Myometrial cell (primary cell): ENCODE data around the genes HTR3D and EIF4G1.

DNA sequence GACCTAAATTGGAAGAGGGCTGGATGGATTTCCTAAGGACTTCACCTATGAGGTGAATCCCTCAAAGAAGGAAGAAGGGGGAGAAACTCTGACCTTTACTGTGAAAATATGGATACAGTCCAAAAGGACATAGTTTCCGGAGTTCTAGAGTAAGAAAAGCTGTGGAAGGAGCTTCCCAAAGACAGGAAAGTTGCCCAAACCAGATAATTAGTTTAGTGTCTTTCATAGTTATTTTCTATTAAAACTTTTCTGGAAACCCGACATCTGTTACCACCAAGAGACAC is 6.8 kb downstream of the SOX2 start:
- RAMPAGE, long total RNA: no peak

GRCh38 chr3:181719974-181720930 is 8.5 kb downstream of the SOX2 start:
- RAMPAGE, long total RNA: no peak

- RAMPAGE, long total RNA: no peak
Measured at GRCh38 chr3:182814277-182814897, 21.1 kb downstream of the ATP11B start.

DNA sequence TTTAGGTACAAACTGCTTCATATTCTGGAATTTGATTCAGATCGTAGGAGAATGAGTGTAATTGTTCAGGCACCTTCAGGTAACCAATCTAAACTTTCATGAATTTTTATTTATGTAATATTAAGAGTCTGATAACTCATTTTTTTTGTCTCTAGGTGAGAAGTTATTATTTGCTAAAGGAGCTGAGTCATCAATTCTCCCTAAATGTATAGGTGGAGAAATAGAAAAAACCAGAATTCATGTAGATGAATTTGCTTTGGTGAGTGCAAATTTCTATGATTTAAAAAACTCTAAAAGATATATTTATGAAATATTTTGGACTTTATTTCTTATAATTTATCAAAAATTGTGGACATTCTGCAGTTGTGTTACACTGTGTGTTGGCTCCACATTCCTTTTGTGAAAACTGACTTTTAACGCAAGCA is 75.8 kb downstream of the ATP11B start:
- RAMPAGE, long total RNA: no peak

GRCh38 chr3:183115946-183116665 is 16.8 kb upstream of the MCCC1 start:
- RAMPAGE, long total RNA: no peak

DNA sequence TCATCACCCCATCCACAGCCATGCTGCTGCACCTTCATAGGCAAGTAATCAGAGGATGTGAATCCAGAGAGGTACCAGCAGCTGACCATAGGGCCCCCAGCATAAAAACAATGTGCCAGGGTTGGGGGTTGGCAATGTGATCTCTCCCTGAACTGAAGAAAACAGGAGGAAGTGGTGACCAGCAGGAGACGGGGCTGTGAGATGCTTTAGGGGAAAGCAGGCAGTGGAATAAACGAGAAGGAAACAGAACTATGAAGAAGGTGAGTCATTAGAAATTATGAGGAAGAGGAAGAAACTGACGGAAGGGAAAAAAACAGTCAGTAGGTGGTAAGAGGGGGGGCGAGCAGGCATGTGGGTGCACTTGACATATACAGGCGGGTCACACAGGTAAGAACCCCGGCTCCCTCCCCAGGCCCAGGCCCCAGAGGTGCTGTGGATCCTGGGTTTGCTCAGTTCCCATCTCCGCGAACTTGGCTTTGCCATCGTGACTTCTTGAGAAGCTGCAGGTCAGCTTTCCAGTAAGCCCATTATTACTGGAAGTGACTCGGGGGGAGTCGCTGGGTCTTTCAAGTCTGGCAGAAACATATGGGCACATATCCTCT is 42.1 kb upstream of the B3GNT5 start:
- RAMPAGE, long total RNA: no peak

- RAMPAGE, long total RNA: no peak
Measured at GRCh38 chr3:183211471-183211848, 41.6 kb upstream of the B3GNT5 start.

GRCh38 chr3:183258466-183259151 is 5.6 kb downstream of the B3GNT5 start:
- RAMPAGE, long total RNA: no peak

DNA sequence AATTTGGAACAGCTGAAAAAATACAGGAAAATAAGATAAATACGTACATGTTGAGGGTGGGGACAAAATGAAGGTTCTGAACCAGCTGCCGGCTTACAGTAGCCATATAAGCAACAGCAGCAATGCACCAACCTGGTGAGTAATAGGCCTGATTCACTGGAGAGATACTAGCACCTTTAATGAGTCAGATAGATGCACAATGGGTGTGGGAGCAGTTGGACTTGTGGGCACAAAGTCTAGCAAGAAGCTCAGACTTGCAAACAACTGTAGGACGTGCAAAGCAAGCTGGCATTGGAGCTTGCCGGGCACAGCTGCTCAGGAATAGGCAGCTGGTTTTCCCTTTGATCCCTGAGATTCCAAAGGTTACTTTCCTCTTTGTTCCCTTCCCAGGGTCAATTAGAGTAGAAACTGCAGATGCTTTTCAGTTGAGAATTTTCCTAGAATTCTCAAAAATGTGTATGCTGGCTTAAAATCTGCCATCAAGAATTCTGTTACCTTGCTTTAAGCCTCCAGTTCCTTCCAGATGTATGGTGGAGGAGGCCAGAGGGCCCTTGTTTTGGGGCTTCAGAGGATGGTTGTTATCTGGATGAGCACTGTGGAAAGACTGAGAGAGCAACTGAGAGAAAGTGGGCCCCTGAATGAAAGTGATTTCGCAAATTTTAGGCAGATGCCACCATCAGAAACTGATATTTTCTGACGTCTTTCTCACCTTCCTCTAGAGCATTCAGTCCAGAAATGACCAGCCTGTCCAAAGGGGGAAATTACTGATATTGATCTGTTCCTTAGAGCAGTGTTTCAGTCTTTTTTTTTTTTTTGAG is 13.1 kb downstream of the B3GNT5 start:
- RAMPAGE, long total RNA: no peak

DNA sequence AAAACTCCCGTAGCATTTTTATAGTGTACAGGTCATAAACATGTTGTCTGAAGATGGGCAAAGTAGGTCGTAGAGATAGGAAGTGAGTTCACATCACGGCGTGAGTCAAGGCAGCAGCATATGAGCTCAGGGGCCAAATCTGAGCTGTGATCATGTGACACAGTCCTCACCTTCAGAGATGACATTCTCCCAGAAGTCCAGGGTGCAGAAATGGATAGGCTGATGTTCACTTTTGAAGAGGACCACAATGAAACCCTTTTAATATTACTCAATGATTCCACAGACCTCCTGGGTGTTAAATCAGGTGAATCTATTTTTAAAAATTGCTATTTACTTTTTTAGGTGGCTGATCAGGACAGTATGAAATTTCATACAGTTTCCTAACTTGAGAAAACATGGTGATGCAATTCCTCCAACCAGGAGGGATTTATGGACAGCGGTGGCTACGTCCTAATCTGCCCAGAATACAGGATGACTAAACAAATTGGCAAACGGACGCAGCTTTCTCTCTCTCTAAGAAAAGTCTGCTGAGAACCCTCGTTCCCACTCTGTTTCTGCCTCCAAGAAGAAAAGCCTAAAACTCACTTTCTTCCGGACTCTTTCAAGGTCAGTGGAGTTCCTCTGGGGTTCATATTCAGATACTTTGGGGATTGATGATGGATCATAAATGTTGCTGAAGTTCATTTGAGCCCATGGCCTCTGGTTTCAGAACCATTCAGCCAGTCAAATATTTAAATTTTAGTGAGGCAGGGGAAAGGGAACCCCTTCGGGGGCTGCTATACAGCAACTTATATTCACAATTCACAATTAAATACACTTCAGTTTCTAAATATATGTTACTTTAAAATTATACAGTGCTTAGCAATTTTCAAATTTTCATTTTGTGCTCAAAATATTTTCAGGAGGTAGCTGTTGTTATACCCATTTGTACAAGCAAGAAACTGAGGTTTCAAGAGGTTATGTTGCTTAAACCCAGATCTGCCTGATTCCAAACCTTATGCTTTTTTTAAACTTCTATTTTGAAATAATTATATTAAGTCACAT is 34.5 kb downstream of the B3GNT5 start:
- RAMPAGE, long total RNA: no peak

GRCh38 chr3:183580200-183580763 is 24.8 kb upstream of the KLHL6 start:
- RAMPAGE, long total RNA: no peak

DNA sequence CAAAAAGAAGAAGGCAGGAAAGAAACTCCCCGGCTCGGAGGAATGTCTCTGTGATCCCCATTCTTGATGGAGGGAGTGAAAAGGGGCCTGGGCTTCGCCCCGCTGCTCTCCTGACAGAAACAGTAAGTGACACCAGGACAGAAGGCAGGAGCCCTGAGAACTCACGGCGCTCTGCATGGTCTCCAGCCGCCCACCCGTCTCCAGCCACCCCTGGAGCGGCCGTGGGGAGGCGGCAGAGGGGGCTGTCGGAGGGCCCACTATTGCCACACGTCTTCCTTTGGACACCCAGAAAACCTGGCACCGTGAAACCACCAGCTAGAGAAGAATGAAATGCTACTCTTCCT is 35.8 kb upstream of the PARL start:
- RAMPAGE, long total RNA: no peak

DNA sequence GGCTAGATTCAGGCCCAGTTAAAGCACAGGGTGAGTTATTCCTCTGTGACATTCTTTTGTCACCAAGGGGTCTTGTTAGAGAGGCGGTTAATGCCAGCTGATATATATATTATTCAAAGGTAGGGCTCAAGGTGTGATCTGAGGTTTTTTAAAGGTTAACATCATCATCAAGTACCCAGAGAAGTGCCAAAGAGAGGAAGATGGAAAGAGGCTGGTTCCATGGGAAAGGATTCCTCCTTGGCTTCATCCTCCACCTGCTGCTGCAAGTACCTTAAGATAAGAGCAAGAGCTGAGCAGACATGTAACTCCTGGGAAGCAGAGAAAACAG is at the start of gene HTR3D:
HTR3D (plus strand) TSS at position 201 of the 328 bp plus-strand sequence.
- RAMPAGE, long total RNA: no peak

- RAMPAGE, long total RNA: no peak
Measured at GRCh38 chr3:184260566-184261239, 650 bp downstream of the CAMK2N2 start.

DNA sequence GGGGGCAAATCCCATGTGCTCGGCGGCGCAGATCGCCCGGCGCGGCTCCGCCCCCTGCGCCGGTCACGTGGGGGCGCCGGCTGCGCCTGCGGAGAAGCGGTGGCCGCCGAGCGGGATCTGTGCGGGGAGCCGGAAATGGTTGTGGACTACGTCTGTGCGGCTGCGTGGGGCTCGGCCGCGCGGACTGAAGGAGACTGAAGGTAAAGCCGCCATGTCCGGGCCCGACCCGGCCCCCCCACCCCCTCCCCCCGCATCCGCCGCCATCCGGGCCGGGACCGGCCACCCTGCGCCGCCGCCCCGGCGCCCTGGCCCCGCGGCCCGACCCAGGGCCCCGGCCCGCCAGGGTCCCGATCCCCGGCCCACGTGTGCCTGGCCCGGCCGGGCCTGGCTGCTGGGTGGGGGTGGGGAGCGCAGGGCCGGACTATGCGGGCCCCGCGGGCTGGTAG is at the start of gene EIF4G1:
EIF4G1 (plus strand) TSS at position 132 of the 446 bp plus-strand sequence.
- RAMPAGE, long total RNA: start-site peak on the plus strand centred at position 130 of the sequence, 105 bp wide, 854 and 708 reads in 2 replicates

GRCh38 chr3:184315891-184316240 is 1.5 kb downstream of the EIF4G1 start:
- RAMPAGE, long total RNA: no peak

- RAMPAGE, long total RNA: no peak
Measured at GRCh38 chr3:184426653-184427213, 46.9 kb downstream of the CHRD start.

DNA sequence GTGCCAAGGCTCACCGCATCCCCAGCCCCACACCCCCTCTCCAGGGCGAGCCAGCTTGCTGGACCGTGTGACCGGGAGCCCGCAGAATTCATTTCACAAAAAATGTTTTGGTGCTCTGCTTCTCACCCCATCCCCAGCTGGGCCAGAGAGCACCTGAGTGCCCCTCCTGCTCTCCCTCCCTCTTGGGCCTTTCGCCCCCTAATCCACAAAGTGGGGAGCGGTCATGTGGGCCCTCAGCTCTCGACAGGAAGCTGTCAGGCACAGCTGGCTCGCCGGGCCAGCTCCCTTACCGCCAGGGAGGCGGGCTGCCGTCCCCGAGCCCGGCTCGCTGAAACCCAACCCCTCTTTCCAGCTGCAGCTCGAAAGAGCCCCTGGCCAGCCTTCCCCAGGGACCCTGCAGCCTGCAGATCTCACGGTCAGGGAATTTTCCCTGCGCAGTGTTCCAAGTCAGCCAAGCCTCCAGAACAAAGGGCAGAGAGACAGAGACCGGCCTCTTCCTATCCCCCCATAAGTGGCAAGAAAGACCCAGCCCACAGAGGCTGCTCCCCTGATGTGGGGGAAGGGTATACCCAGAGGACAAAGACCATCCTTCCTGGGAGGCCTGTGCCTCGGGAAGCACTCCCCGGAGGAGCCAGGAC is 32.9 kb downstream of the MAGEF1 start:
- RAMPAGE, long total RNA: no peak

DNA sequence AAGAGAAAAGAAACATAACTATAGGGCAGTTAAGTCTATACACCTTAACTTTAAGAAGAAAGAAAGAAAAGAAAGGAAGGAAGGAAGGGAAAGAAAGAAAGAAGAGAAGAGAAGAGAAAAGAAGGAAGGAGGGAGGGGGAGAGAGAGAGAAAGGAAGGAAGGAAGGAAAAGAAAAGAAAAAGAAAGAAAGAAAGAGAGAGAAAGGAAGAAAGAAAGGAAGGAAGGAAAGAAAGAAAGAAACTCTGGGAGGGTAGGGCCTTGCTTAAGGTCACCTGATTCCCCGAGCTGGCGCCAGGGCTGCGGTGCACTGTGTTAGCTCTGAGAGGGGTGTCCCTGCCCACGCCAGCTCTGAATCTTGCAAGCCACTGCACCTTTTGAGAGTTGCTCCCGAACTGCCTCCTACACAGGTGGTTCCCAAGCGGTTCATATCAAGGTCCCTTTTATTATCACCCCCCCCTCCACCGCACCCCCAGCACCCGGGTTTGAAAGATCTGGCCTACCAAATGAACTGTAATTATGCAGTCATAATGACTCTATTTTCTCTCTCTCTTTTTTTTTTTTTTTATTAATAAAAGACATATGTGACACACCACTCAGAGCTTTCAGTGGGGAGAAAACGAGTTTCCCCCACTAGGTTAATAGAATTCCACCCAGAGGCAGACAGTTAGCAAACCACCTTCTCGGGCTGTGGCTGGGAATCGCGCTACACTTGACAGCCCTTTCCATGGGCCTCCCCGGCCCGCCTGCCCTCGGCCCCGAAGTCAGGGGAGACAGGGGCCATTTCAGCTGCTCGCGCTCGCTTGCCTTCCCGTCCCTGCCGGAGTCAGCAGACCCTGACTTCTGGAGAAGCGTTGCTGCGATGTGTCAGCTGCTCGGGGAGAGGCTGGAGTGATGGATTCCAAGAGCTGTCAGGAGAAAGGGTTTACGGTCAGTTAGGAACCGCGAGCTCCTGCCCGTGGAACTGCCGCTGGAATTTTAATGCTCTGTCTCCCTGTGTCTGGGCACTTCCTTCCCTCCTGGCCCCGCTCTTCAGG is 38.9 kb upstream of the VPS8 start:
- RAMPAGE, long total RNA: no peak

GRCh38 chr3:185330722-185331095 is 32.2 kb upstream of the MAP3K13 start:
- RAMPAGE, long total RNA: no peak